Melanocyte of skin (primary cell): ENCODE measurements around the gene PLXNC1.

DNA sequence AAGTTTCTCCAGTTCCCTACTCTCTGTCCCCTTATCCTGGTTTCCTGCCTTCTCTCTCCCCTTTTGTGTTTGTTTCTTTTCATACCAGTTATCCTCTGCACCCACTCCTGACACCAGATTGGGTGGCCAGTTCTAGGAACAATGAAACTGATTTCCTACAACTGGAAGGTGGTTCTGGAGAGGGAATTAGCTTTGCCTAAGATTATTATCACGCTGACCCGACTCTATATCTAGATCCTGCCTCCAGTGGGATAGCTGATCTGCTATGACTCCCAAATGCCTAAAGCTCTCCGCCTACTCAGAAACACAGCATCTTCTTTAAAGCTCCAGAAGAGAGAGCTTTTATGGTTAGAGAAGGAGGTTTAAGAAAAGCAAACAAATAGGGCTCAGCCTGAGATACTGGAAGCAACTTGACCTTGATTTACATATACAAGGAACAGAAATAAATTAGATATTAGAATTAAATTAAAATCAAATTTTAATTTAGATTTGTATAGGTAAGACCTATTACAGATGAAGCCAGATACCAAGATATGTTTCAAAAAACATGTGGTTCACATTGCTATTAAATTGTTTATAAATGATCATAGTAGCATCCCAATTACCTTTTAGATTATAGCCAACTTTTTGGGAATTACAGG is 20.7 kb downstream of the SOCS2 start:
- CAGE, long polyA plus RNA, 2 experiments, result no peak in any of the 2 experiments

DNA sequence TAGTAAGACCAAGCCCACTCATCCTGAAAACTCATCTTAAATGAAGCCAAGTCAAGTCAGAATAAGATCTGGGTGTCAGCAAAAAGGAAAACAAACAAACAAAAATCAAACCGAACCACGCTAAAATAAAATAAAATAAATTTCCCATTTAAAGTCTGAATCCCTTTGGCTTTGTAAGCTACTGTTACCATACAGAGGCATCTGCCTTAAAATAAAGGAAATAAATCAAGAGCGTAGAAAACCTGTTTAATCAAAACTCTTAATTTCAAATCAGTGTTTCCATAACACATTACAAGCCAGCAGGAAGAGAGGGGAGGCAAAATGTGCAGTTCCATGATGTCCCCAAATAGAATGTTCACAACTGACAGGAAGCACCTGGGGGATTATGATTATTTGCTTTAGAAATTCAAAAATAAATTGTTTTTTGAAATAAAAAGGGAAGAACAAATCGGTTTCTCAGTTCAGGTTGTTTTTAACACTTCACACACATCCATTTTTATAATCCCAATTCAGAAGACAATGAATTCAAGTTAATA is 21.3 kb downstream of the SOCS2 start:
- CAGE, long polyA plus RNA, 2 experiments, result no peak in any of the 2 experiments

DNA sequence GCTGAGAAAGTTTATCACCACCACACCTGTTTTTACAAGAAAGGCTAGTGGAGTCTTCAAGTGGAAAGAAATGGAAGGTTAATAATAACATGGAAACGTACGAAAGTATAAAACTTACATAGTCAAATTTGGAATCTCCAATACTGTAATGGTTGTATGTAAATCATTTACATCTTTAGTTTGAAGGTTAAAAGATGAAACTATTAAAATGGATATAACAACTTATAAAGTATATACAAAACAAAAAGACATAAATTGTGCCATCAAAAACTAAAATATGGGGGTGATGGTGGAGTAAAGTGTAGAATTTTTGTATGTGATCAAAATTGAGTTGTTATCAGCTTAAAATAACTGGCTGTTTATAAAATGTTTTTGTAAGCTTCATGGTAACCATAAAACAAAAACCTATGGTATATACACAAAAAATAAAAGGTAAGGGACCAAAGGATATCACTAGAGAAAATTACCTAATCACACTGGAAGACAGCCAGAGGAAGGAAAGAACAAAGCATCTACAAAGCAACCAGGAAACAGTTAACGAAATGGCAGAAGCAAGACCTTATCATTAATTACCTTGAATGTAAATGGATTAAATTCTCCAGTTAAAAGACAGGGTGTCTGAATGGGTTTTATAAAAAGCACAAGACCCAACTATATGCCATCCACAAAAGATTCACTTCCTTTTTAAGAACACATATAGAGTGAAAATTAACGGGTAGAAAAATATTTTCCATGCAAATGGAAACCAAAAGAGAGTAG is 15.7 kb downstream of the CRADD start:
- CAGE, long polyA plus RNA, 2 experiments, result no peak in any of the 2 experiments

DNA sequence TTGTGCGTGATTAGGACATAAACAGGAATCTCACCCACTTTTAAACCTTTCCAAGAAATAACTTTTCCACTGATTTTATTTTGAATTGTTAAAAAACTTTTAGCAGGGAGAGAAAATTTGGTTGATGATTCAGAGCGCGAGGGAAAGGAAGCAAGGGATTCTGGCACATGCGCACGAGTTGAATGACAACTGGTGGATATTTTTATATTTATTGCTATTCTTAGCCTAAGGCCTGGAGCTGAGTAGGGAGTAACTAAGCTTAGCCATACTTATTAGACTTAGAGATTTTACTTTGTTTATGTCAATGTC is 101.0 kb downstream of the CRADD start:
- CAGE, long polyA plus RNA, 2 experiments, result no peak in any of the 2 experiments

DNA sequence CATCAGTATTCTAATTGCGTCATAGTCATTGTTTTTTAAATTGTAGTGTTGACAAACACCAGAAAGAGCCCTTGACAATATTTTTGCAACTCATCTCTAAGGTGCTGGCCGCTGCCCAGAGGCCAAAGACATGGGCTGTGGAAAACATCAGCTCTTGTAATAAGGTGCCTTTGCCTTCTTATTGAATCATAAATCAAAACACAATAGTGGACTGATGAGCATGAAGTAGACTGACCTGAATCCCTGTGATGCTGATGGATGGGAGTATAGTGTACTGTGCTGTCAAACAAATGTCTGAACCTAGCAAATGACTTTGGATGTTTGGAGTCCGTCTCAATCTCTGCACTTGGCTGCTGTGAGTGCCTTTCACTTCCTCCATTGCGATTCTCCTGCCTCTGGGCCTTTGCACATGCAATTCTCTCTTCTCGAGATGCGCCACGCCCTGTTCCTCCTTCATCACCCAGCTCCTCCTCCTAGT is 171.1 kb downstream of the CRADD start:
- CAGE, long polyA plus RNA, 2 experiments, result no peak in any of the 2 experiments

DNA sequence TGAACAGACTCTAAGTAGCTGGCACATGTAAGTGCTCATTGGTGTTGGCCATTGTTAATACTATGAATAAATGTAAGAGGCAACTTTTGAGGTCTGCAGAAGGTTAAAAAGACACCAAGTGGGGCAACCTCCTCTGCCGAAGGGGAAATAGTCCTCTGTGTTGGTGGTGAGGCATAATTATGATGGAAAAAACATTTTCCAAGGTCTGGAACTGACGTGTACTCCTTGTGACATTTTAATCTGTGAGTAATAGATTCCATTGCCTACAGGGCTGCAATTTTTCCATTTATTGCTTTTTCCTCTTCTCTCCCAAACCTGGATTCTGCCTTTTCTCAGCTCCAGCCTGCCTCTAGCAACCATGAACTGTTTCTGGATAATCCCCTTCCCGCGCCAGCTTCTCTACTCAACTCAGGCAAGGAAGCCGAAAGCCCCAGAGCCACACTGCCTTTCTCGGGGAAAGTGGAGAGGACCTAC is 230.2 kb upstream of the PLXNC1 start:
- CAGE, long polyA plus RNA, 2 experiments, result no peak in any of the 2 experiments

GRCh38 chr12:94007668-94007962 is 140.8 kb upstream of the PLXNC1 start:
- CAGE, long polyA plus RNA, 2 experiments, result no peak in any of the 2 experiments

DNA sequence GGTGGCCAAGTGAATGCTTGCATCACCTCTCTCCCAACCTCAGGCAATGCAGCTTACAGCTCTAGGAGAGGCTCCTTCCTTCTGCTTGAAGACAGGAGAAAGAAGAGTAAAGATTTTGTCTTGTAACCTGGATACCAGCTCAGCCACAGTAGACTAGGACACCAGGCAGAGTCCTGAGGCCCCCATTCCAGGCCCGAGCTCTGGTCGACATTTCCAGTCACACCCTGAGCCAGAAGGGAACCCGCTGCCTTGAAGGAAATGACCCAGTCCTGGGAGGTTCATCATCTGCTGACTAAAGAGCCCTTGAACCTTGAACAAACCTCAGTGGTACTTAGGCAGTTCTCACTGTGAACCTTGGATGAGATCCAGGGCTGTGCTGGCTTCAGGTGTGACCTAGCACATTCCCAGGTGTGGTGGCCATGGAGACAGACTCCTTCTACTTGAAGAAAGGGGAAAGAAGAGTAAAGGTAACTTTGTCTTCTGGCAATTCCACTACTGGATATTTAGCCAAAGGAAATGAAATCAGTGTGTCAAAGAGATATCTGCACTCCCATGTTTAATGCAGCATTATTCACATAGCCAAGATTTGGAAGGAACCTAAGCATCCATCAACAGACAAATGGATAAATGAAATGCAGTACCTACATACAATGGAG is 85.2 kb upstream of the PLXNC1 start:
- CAGE, long polyA plus RNA, 2 experiments, result no peak in any of the 2 experiments

GRCh38 chr12:94099609-94100112 is 48.7 kb upstream of the PLXNC1 start:
- CAGE, long polyA plus RNA, 2 experiments, result no peak in any of the 2 experiments

DNA sequence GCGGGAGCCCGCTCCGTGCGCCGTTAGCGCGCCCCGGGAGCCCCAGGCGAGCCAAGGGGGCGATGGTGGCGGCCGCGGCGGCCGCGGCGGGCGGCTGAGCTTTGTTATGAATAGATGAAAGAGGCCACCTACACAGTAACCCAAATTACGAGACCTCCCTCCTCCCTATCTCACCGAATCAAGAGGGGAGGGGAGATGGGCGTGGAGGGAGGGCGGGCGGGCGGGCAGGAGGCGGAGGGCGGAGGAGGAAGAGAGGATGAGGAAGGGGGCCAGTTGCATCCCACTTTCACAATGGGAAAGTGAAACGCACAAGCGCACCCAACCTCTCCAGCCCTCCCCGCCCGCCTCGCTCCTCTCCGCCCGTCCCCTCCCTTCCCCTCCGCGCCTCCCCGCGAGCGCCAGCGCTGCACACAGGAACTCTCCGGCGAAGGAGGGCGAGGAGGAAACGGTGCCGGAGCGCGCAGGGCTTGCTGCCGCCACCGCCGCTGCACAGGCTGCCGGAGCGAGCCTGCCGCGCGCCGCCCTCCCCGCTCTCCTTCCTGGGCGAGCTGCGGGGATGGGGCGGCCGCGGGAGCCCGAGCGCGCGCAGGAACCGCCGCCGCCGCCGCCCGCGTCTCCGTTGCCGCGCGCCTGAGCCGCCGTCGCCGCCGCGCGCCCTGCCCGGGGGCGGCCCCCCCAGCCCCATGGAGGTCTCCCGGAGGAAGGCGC is at the start of gene PLXNC1:
PLXNC1 (plus strand) TSS at position 289 of the 708 bp plus-strand sequence.
- CAGE, long polyA plus RNA, 2 experiments, result no peak in any of the 2 experiments

DNA sequence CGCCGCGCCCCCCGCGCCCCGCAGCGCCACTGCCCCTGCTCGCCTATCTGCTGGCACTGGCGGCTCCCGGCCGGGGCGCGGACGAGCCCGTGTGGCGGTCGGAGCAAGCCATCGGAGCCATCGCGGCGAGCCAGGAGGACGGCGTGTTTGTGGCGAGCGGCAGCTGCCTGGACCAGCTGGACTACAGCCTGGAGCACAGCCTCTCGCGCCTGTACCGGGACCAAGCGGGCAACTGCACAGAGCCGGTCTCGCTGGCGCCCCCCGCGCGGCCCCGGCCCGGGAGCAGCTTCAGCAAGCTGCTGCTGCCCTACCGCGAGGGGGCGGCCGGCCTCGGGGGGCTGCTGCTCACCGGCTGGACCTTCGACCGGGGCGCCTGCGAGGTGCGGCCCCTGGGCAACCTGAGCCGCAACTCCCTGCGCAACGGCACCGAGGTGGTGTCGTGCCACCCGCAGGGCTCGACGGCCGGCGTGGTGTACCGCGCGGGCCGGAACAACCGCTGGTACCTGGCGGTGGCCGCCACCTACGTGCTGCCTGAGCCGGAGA is 691 bp downstream of the PLXNC1 start:
- CAGE, long polyA plus RNA, 2 experiments, result no peak in any of the 2 experiments

DNA sequence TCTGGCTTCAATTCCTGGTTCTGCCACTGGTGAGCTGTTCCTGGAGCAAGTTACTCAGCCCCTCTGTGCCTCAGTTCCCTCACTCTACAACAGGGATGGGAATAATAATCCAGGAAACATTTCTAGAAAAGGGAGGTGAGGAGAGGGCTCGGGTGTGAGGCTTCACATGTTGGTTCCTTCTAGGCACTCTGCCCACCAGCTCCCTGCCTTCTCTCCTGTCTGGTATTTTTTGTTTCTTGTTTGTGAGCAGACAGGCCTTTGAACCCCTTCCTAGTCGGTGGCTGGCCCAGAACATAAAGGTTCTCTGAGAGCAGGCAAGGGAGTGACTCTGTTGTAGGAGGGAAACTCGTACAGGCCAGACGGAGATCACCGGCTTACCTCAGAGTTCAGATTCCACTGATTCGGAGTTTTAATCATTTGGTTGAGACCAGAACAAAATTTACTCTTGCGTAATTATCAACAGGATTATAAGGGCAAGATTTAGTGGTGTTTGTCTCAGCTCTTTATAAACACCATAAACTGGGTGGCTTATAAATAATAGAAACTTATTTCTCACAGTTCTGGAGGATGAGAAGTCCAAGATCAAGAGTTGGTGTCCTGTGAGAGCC is 128.3 kb downstream of the PLXNC1 start:
- CAGE, long polyA plus RNA, 2 experiments, result no peak in any of the 2 experiments

DNA sequence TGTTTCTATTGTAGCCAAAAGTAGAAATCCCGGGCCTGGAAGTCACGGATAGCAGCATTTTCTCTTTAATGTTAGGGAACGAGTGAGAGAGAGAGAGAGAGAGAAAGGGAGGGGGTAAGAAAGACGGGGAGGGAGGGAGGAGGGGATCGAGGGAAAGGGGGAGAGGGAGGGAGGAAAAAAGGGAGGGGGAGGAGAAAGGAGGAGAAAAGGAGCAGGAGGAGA is 34.8 kb downstream of the CEP83 start:
- CAGE, long polyA plus RNA, 2 experiments, result start-site peak on the minus strand in 1 of 2 experiments, centred at position 101 of the sequence, 21 to 54 reads per replicate

GRCh38 chr12:94615001-94615807 is 35.2 kb downstream of the TMCC3 start:
- CAGE, long polyA plus RNA, 2 experiments, result no peak in any of the 2 experiments

- CAGE, long polyA plus RNA, 2 experiments, result no peak in any of the 2 experiments
Observed at GRCh38 chr12:94622290-94622833, 28.0 kb downstream of the TMCC3 start.

DNA sequence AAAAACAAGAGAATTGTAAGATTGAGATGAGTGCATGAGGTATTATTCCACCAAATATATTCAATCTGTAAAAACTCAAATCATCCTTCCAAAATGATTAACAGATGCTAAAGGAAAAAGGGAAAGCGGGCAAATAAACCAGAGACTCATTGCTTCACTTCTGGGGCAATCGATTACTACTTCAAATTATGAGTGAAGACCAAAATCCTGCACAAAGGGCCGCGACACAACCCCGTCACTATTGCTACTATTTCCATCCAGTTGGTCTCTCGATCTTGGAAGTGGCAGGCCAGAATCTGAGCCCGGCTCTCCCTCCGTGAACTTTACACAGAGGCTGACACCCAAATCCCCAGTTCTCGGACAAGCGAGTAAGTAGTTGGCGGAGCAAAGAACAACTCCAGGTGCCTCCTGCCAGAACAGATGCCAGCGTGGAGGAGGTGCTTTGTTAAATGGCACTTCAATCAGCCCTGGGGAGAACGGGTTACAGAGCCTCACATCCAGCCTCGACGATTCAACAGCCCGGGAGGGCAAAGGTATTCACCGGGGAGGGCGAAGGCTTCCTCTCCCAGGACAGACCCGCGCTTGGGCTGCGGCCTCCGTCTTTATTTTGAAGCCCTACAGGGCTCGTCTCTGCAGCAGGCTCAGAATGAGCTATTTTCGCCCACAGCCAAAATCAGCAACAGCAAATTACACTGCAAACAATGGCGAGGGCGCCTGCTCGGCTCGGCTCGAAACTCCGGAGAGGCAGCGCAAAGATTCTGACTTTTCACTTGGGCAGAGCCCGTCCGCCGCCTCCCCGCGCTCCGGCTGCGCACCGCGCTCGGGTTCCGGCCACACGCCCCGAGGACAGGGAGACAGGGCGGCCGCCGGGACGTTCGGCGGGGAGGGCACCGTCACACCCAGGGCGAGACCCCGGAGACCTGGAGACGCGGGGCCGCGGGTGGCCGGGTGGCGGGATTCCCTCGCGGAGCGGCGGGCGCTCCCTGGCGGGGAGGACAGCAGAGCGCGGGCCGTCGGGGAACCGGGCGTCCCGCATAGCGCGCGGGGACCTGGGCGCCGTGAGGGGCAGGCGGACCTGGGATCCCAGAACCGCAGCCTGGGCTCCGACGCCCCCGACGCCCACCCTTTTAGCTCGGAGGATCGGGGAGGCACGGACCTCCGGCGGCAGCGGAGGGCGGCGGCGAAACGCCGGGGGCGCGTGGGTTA is 883 bp downstream of the TMCC3 start:
- CAGE, long polyA plus RNA, 2 experiments, result no peak in any of the 2 experiments

DNA sequence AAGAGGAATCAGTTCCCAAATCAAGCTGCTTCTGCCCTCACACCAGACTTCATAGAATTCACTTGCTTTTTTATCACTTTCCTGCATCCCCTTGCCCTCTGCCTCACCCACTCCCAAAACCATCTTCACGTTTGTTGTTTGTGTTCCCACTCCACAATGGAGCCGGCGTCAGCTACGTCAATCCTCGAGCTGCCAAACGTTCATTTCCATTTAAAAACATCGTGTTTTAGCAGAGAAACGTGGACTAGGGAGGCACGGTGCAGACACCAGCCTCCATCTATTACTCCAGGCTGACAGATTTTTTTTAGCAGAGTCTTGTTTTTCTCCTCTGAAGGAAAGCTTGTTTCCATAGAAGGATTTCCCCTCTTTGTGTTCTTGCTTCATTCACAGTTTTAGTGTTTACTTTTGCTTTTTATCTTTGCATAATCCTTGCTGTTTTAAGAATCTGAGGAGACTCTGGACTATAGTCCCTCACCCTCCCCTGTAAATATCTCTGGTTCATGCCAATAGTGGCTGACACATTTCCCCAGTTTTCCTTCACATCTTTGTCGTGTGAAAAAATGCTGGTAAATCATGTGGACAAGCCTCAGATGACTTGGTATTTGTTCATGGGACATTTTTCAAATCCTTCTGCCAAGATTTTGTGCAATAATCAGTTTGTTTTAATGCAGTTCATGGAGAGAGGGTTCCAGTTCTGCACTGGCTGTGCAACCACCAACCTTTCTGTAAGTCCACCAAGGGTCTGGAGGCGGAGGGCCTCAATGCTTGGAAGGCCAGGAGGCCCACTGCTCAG is 39.8 kb upstream of the TMCC3 start:
- CAGE, long polyA plus RNA, 2 experiments, result no peak in any of the 2 experiments

DNA sequence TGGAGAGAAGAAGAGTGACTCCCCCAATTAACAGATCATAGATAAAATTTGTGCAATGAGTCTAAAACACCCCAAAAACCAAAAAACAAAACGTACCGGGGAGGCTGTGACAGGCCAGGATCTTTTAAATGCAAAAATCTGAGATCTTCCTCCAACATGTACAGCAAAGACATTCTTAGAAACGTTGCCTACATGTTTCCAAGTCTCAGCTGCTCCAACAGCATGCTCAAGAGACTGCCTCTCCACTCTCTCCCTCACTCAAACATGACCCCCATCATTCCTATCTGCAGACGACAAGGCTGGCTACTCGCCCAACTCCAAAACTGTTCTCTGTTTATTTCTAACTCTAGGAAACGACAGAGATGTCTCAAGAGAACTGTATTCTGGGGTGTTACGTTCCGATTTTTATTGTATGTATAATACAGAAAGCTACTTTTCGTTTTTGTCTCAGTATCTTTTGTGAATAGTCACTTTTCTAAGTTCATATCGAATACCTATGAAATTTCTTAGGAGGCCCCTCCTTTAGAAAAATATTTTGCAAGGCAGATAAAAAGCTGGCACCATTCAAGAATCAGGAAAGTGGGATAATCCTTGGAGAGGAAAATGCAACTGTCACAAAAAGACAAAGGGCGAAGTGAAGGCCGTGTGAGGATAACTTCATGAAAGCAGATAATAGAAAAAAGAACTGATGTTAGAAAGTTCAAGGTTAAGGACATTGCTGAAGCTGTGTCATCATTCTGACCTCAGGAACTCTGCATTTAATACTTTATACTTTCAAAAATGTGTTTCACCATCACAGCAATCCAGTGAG is 57.7 kb upstream of the TMCC3 start:
- CAGE, long polyA plus RNA, 2 experiments, result no peak in any of the 2 experiments

DNA sequence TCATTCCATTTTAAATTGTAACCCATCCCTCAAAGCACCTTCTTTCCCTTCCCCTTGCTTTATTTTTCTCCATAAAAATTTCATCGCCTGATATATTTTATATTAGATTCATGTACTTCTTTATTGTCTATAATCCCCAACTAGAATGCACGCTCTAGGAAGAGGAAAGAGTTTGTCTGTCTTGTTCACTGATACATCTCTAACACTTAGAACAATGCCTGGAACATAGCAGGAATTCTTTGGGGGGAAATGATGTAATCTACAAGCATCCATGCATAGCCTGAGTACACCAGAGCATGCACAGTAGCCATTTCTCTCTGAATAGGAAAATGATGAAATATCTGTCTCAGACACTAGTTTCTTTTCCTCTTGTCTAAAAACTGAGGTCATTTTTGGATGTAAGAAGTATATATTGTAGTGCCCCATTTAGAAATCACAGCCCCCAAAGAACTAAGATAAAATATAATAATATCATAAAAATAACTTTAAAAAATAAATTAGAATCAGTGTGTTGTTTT is 155.4 kb upstream of the TMCC3 start:
- CAGE, long polyA plus RNA, 2 experiments, result no peak in any of the 2 experiments

DNA sequence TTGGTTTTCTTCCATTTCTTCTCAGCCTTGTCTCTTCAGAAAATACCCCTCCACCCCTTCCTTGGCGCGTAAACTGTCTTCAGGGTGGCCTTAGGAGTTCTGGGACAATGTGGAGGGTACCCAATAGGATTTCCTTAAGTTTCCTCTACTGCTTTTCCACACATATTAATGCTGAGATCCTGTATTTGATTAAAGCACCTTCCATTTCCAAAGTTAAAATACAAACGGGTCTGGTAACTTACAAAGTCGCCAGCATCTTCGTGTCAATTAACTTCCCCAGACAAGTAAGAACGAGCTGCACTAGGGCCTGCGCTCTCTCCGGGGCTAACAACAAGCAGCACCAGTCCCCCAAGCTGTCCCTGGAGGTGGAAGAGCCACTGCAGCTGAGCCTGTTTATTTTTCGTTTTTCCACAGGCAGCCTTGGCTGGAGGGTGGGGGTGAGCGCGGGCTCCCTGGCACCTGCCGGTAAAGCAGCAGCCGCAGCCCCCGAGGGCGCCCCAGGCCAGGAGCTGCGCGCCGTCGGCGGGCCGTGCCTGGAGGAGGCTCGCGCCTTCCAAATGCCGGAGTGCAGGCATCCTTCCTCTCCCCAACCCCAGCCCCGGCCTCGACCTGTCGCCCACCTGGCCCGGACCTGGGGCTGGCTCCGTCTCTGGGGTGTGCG is 130.8 kb downstream of the NDUFA12 start:
- CAGE, long polyA plus RNA, 2 experiments, result no peak in any of the 2 experiments